Ishikawa (cell line): ENCODE results near the genes HYDIN and CALB2.

- RRBS = no CpG with 5 or more reads among the region's 3 CpGs
Measured at GRCh38 chr16:70403793-70404304, 35.1 kb downstream of the ST3GAL2 start.

DNA sequence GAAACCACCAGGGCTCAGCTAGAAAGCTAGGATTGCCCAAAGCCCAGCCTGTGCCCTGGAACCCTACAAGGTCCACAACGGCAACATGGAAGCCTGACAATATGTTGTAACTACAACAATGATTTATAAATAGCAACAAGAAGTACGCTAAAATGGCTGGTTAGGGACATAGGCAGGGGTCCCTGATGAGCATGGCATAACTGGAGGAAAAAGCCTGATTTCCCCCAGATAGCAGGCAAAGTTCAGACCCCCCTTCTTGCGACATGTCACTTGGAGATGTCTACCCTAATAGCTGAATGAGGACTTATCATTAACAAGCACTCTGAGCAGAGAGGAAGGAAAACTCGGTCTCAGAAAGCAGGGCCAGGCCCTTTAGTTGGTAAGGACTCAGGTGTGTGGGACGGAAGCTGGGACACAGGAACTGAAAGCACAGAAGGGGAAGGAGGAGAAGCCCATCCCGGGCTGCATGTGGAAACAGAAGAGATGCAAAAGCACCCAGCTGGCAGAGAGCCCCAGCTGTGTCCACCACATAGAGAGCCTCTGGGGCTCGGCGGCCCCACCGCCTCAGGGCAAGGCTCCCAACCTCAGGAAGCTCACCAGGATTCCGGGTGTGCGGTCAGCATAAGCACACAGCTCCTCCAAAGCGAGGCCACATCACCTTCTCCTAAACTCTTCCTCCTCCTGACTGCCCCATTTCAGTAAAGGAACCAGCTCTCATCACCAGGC, 6.3 kb downstream of the ST3GAL2 start:
- RRBS = no CpG with 5 or more reads among the region's 12 CpGs

DNA sequence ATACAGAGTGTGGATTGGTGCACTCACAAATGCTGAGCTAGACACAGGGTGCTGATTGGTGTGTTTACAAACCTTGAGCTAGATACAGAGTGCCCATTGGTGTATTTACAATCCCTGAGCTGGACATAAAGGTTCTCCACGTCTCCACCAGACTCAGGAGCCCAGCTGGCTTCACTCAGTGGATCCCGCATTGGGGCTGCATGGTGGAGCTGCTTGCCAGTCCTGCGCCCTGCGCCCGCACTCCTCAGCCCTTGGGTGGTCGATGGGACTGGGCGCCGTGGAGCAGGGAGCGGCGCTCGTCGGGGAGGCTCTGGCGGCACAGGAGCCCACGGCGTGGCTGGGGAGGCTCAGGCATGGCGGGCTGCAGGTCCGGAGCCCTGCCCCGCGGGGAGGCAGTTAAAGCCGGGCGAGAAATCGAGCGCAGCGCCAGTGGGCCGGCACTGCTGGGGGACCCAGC, 3.8 kb upstream of the FCSK start:
- RRBS = no CpG with 5 or more reads among the region's 25 CpGs

GRCh38 chr16:70564916-70565620, 41.5 kb downstream of the SF3B3 start:
- RRBS = no CpG with 5 or more reads among the region's 8 CpGs

GRCh38 chr16:70568855-70569772, 45.5 kb downstream of the SF3B3 start:
- RRBS = no CpG with 5 or more reads among the region's 10 CpGs

GRCh38 chr16:70647501-70647773, 1.1 kb downstream of the IL34 start:
- RRBS = no CpG with 5 or more reads among the region's 5 CpGs

DNA sequence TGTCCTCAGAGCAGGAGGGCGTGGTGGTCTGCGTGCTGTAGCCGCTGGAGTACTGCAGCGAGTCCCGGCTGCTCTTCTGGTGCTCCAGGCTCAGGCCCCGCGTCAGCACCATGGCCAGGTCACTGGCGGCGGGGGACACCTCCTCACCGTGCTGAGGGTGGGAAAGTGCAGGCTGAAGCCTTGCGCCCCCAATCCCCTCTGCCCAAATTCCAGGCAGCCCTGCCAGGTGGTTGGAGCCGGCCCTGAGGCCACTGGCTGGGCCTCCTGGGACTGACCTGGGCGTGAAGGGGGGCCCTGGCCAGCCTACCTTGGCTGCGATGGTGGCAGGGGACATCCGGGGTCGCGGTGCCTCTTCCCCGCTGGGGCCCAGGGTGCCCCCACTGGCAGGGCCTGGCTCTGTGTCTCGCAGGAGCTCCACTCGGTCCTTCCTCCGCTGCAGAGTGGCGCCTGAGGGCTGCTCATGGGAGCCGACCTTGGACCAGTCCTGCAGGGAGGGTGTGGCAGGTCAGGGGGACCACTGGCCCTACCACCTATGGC, 18.3 kb downstream of the IL34 start:
- RRBS = 95% methylated on average over 2 of the region's 23 CpGs

GRCh38 chr16:70682674-70683453, 3.0 kb downstream of the MTSS2 start:
- RRBS = no CpG with 5 or more reads among the region's 13 CpGs

DNA sequence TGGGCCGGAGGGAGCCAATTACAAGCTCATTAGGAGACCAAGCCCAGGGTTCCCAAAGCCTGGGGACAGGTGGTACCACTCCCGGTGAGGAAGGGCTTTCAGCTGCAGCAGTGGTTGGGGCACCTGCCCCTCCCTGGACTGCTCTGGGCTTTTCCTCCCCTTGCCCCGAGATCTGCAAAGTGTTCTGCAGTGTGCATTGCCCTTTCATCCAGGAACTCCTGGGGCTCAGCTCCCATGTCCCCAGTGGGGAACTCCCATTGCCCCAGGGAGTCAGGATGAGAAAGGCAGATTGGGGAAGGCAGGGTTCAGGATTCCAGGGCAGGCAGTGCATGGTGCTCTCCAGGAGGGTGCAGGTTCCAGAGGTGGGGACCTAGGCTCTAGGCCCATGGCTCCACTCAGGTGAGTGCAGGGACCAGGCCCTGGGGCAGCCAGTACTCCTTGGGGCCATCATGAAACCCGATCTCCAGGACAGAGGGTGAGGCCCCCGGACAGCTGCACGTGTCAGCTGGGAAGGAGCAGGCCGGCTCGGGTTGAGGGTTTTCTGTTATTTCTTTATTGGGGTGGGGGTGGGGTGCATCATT, 1.1 kb upstream of the MTSS2 start:
- RRBS = 29% methylated on average over 4 of the region's 8 CpGs

- RRBS = 63% methylated on average over 5 of the region's 17 CpGs
Measured at GRCh38 chr16:70691625-70692302, 5.9 kb upstream of the MTSS2 start.

- RRBS = 13% methylated on average over 4 of the region's 28 CpGs
Measured at GRCh38 chr16:70696655-70697844, 11.2 kb upstream of the MTSS2 start.

- RRBS = 91% methylated on average over 2 of the region's 14 CpGs
Measured at GRCh38 chr16:70708405-70708841, 22.6 kb upstream of the MTSS2 start.

GRCh38 chr16:70753186-70753791, 47.7 kb downstream of the VAC14 start:
- RRBS = 88% methylated on average over 1 of the region's 9 CpGs

- RRBS = 4% methylated on average over 1 of the region's 30 CpGs
Measured at GRCh38 chr16:71230568-71231123, at the start of gene HYDIN. HYDIN (minus strand) TSS chr16:71230722.

DNA sequence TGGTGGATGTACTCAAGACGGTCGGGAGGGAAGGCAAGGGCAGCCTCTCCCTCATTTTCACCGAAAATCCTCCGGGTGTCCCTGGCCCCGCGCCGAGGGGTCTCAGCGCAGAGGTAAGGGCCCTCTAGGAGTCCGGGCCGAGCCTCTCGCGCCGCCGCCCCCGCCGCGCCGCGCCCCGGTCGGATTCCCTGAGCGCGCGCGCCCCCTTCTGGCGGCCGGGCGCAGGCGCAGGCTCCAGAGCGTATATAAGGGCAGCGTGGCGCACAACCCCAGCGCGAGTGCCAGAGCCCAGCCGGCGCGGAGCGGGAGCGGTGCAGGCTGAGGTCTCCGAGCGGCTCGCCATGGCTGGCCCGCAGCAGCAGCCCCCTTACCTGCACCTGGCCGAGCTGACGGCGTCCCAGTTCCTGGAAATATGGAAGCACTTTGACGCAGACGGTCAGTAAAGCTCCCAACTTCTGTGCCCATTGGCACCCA, at the start of gene CALB2:
Gene CALB2, plus strand, starts transcription at position 272 of the 474 bp plus-strand sequence.
- RRBS = 1% methylated on average over 31 of the region's 48 CpGs

GRCh38 chr16:71385232-71385671, 26.7 kb downstream of the CALB2 start:
- RRBS = 11% methylated on average over 1 of the region's 8 CpGs

GRCh38 chr16:71746513-71746930, 22.0 kb upstream of the PHLPP2 start:
- RRBS = no CpG with 5 or more reads among the region's 6 CpGs

DNA sequence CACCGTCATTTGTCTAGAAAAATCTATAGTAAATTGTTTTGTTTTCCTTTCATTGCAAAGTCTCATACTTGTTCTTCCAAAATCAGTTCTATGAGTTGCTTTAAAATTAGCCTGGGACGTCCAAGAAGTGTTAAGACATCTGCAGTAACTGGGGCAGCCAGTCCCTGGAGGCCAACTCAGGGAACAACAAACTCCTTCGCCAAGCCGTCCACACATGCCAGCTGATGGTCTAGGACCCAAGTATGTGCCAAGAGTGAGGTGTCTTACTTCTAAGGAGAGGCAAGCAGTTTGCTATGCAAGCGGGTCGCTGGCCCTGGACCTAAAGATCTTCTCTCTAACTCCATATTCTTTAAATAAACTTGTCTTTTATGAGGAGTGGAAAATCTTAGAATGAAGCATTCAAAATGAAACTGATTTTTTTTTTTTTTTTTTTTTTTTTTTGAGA, 9.4 kb upstream of the AP1G1 start:
- RRBS = no CpG with 5 or more reads among the region's 6 CpGs

- RRBS = 2% methylated on average over 9 of the region's 46 CpGs
Measured at GRCh38 chr16:71895649-71896348, 468 bp downstream of the IST1 start.